Measurements from ENCODE around the genes ECPAS and SNX30.

DNA sequence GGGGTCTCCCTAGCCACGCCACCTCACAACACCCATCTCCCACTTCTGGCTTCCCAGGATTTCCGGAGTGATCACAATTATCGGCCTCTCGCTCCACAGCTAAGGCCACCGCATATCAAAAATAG, 990 bp upstream of the LPAR1 start:
- PRO-cap, 3 experiments = no peak in any of the 3 experiments
- RAMPAGE, long total RNA, 4 experiments = no peak in any of the 4 experiments
- RRBS = no CpG with 5 or more reads among the region's 5 CpGs

DNA sequence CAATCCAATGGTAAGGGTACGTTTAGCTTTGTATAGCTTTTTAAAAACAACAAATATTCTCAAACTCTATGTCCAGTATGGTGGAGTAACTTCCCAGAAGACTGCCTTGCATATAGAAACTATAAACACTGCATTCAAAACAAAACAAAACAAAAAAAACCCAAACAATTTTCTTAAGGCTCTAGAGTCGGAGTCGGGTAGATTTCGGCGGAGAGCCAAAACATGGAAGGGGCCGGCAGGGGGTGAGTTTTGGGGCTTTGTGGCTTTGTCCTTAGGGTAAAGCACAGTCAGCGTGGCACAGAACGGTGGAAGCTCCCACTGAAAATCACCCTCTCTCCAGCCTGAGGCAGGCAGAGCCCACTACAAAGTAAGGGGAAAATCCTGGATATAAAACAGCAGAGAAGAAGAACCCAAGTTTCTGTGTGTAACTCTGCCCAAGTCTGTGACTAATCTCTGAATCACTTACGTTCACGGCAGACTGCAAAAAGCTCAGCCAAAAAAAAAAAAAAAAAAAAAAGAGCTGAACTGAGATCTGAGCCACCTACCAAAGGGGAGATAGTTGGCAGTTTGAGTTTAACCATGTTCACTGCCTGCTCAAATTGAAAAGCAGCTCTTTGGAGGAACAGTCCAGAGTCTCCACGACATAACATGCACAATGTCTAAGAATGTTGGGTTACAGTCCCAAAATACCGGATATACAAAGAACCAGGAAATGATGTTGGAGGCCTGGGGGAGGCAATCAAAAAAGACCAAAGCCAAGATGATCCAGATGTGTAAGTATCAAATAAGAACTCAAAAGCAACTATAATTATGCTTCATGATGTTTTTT, 26.6 kb upstream of the OR2K2 start:
- PRO-cap, 3 experiments = peak in 1 of 3 experiments; most common minus-strand start position 452 of the sequence (in 1)
- RAMPAGE, long total RNA, 4 experiments = no peak in any of the 4 experiments
- RRBS = no CpG with 5 or more reads among the region's 12 CpGs

DNA sequence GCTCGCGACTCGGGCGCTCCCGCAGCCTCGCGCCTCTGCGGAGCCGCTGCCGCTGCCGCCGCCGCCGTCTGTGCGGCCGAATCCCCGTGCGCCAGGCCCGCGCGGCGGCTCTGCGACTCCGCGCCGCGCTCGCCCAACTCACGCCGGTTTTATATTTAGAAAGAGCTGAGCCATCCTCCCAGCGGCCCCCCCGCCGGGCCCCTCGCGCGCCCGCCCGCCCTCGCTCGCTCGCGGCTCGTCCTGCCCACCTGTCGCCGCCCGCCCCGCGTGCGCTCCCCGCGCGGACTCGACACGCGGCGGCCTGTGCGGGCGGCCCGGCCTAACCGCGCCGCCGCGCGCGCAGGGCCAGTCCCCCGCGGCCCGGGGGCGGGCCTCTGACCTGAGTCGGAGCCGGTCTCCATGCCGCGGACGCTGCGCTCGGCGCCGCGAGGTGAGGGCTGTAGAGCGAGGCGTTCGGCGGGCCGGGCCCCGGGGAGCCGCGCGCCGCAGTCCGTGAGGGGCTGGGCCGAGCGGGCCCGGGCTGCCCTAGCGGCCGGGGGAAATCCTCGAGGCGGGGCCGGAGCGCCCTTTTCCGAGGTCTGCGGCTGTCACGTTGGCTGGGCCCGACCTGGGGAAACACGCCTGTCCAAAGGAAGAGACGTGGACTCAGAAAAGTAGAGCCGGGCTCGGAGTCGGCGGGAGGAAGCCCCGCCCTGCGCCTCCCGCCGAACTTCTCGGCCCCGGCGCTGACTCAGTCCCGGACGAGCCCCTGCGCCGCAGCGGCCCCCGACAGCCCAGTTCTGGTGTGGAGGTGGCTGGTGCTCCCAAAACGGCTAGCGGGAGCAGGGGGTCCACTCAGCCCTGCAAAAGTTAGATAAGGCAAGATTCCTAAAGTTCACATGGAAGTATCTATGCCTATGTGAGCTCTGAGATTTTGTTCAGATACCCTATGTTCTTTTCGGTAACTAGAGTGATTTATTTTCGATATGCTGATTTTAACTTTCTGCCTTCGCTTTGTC, at the start of gene ECPAS:
ECPAS (minus strand) TSS at position 647 of the 998 bp plus-strand sequence.
- PRO-cap, 3 experiments = peak in 3 of 3 experiments; most common plus-strand start position 776 of the sequence (in 3); most common minus-strand start position 647 of the sequence (in 3)
- RAMPAGE, long total RNA, 4 experiments = start-site peak on the minus strand in 4 of 4 experiments, centred at positions 297 to 497 of the sequence, 25 to 120 reads per replicate
- RRBS = 1% methylated on average over 49 of the region's 128 CpGs

DNA sequence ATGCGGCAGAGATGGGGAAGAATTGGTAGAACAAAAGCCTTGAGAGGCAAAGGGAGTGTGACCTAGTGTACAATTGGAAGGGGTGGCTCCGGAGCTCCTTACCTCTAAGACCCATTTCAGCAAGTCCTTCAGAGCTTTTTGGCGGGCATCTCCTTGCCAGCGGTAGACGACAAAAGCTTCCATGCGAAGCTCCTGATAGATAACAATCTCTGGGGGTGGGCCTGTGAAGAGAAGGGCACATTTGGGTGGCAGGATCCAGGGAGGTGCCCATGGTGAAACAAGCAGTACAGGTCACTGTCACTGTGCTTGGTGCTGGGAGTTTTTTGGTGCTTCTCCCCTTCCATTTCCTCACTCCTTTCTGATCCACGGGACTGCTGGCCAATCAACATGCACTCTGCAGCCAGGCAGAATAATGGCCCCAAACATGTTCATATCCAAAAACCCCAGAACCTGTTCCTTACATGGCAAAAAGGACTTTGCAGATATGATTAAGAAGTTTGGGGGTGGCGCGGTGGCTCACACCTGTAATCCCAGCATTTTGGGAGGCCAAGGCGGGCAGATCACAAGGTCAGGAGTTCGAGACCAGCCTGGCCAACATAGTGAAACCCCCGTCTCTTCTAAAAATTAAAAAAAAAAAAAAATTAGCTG, 29.3 kb downstream of the PTGR1 start:
- PRO-cap, 3 experiments = no peak in any of the 3 experiments
- RAMPAGE, long total RNA, 4 experiments = no peak in any of the 4 experiments
- RRBS = no CpG with 5 or more reads among the region's 12 CpGs

DNA sequence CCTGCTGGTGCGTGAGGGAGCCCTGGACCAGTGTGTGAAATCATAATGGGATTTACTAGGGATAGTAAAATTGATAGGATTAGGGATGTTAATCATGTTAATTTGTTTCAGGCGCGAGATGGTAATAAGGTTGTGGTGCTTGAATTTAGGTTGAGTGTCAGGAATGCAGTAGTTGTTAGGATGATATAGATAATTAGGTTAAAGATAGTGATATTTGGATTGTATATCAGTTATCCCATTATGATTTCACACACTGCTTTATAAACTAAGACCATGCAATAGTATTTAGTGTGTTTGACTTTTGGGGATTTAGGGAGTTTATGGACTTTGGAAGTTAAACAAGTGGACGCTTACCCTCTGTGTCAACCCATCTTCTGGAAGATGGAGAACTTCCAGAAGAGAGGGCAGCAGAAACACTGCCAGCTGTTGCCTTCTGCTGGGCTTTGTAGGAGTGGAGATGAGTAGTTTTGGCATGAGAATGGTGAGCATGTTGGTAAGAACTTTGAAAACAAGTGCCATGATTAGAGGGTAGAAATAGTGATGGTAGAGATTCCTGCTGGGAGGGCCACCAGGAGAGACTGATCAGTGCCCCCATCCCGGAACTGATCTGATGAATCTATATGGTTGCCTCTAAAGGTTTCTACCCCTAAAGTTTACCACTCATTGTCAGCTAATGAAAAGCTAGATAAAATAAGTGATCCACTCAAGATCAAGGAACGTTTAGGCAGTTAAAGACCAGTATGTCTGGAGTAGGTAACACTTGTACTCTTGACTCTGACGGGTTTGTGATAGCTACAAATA, 2.2 kb downstream of the DNAJC25 start:
- PRO-cap, 3 experiments = no peak in any of the 3 experiments
- RAMPAGE, long total RNA, 4 experiments = no peak in any of the 4 experiments
- RRBS = no CpG with 5 or more reads among the region's 7 CpGs

DNA sequence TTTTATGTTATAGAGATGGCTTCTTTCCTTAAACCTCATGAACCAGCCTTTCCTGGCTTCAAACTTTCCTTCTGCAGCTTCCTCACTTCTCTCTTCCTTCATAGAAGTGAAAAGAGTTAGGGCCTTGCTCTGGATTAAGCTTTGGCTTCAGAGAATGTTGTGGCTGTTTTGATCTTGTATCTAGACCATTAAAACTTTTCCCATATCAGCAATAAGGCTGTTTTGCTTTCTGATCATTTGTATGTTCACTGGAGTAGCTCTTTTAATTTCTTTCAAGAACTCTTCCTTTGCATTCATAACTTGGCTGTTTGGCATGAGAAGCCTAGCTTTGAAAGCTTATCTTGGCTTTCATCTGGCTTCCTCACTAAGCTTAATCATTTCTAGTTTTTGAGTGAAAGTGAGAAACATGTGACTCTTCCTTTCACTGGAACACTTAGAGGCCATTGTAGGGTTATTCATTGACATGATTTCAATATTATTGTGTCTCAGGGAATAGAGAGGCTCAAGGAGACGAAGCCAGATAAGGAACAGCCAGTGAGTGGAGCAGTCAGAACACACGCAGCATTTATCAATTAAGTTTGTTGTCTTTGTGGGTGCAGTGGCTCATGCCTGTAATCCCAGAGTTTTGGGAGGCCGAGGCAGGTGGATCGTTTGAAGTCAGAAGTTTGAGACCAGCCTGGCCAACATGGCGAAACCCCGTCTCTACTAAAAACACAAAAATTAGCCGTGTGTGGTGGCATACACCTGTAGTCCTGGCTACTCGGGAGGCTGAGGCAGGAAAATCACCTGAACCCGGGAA, 98.2 kb downstream of the UGCG start:
- PRO-cap, 3 experiments = no peak in any of the 3 experiments
- RAMPAGE, long total RNA, 4 experiments = no peak in any of the 4 experiments
- RRBS = no CpG with 5 or more reads among the region's 9 CpGs

GRCh38 chr9:112028435-112028886, 131.8 kb downstream of the UGCG start:
- PRO-cap, 3 experiments = peak in 1 of 3 experiments; most common plus-strand start chr9:112028804 (in 1); most common minus-strand start chr9:112028754 (in 1)
- RAMPAGE, long total RNA, 4 experiments = no peak in any of the 4 experiments
- RRBS = no CpG with 5 or more reads among the region's 9 CpGs

DNA sequence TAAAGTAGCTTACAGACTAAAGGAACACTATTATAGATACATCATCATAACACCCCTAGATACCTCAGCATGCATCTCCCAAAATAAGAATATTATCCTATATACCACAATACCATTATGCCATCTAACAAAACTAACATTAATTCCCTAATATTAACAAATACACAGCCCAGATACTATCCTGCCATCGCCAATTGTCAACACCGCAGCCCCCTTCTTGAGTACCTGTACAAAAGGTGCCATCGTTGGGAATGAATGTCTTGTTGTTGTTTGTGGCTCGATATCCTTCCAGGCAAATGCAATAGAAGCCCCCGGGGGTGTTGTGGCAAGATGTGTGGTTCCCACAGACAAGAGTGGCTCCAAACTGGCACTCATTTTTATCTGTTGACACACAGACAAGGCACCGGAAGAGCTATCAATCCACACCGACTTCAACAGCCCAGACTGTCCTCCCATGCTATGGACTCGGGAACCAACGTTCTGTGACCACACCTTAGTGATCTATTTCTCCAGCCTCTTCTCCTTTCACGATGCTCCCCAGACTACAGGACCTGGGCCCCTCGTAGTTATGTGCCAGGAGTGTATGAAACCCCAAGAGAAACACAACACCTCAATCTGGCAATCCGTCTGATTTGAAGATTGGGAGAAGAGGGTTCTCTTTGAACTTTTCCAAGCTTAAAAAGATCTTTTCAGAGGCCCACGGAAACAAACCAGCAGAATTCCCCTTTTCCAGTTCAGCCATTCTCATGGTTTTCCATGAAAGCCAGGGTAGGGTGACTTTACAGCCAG, 25.9 kb downstream of the SUSD1 start:
- PRO-cap, 3 experiments = no peak in any of the 3 experiments
- RAMPAGE, long total RNA, 4 experiments = start-site peak on the minus strand in 1 of 4 experiments, centred at position 300 of the sequence, 12 reads per replicate
- RRBS = 82% methylated on average over 2 of the region's 13 CpGs

- PRO-cap, 3 experiments = no peak in any of the 3 experiments
- RAMPAGE, long total RNA, 4 experiments = no peak in any of the 4 experiments
- RRBS = no CpG with 5 or more reads among the region's 6 CpGs
Measured at GRCh38 chr9:112172203-112172883, 2.8 kb downstream of the SUSD1 start.

DNA sequence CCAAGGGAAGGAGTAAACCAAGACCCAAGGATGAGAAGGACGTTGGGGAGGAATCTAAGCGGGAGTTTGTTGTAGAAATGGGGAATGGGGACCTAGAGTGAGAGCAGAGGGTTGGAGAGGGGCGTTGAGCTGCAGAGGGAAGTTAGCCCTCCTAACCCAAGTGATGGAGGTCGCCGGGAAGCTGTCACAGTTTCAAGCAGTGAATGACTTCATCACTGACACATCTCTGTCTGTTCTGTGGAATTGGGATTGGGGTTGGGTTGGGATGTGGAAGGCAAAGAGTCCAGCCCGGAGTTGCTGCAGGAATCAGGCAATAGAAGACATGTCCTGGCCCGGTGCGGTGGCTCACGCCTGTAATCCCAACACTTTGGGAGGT, 781 bp upstream of the SUSD1 start:
- PRO-cap, 3 experiments = no peak in any of the 3 experiments
- RAMPAGE, long total RNA, 4 experiments = no peak in any of the 4 experiments
- RRBS = 92% methylated on average over 2 of the region's 9 CpGs

- PRO-cap, 3 experiments = peak in 3 of 3 experiments; most common plus-strand start chr9:112750774 (in 2); most common minus-strand start chr9:112750293 (in 2)
- RAMPAGE, long total RNA, 4 experiments = start-site peak on the minus strand in 1 of 4 experiments, at chr9:112750558-112750604 at its widest, 14 reads per replicate
- RRBS = 2% methylated on average over 33 of the region's 119 CpGs
Measured at GRCh38 chr9:112749884-112751260, at the start of gene SNX30. Gene SNX30 (plus strand): TSS chr9:112750760.

GRCh38 chr9:112831937-112832270, 58.8 kb downstream of the SLC46A2 start:
- PRO-cap, 3 experiments = no peak in any of the 3 experiments
- RAMPAGE, long total RNA, 4 experiments = no peak in any of the 4 experiments
- RRBS = no CpG with 5 or more reads among the region's 3 CpGs

- PRO-cap, 3 experiments = peak in 2 of 3 experiments; most common plus-strand start chr9:112862372 (in 1); most common minus-strand start chr9:112862270 (in 1)
- RAMPAGE, long total RNA, 4 experiments = no peak in any of the 4 experiments
- RRBS = no CpG with 5 or more reads among the region's 6 CpGs
Measured at GRCh38 chr9:112862047-112862546, 28.6 kb downstream of the SLC46A2 start.

DNA sequence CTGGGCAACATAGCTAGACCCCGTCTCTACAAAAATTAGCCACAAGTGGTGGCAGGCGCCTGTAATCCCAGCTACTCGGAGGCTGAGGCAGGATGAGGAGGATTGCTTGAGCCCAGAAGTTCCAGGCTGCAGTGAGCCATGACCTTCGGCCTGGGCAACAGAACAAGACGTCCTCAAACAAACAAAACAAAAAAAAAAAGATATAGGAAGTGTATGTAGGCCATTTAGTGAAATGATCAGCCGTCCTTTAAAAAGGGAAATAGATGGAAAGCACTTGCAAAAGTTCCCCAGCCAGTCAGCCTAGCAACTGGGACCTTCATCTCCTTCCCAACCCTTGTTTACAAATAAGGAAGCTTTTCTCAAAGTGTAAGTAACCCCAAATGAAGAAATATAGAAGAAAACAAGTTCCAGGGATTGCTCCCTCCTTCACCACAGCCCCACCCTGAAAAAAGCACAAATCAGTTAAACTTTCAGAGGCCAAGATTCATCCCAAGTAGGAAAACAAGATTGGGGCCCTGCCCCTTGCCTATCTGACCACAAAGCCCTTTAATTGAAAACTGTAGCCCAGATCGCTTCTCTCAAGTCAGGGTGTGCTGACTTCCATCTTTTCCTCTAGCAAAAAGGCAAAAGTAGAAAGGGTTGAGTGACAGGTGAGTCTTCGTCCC, 1.1 kb downstream of the SLC31A2 start:
- PRO-cap, 3 experiments = peak in 2 of 3 experiments; most common plus-strand start position 279 of the sequence (in 2); most common minus-strand start position 159 of the sequence (in 1)
- RAMPAGE, long total RNA, 4 experiments = no peak in any of the 4 experiments
- RRBS = no CpG with 5 or more reads among the region's 8 CpGs

DNA sequence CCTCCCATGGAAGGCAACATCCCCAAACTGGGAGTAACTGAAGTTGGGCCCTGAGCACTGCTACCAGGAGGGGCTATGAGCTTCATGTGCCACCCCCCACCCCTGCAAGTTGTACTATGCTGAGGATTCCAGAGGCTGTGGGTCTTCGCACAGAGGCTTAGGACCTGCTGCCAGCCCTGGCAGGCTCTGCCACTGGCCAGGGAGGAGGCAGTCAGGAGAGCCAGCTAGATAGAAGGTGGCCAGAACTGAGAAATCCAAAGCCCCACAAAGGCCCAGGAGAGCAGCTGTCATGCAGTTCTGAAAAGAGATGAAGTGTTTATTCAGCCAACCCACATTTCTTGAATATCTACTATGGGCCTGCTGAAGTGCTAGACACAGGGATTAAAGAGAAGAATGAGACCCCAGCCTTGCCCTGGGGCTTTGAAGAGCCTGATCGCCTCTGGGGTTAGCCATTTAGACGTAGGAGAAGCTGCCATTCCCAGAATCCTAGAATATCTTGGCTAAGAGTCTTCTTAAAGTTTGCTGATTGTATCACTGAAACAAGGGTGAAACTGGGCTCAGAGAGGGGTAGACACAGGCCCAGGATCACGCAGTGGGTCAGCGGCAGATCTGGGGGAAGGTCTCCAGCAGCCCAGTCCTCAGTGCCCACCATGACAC, 1.3 kb downstream of the ALAD start:
- PRO-cap, 3 experiments = peak in 1 of 3 experiments; most common plus-strand start position 192 of the sequence (in 1); most common minus-strand start position 237 of the sequence (in 1)
- RAMPAGE, long total RNA, 4 experiments = no peak in any of the 4 experiments
- RRBS = no CpG with 5 or more reads among the region's 5 CpGs

DNA sequence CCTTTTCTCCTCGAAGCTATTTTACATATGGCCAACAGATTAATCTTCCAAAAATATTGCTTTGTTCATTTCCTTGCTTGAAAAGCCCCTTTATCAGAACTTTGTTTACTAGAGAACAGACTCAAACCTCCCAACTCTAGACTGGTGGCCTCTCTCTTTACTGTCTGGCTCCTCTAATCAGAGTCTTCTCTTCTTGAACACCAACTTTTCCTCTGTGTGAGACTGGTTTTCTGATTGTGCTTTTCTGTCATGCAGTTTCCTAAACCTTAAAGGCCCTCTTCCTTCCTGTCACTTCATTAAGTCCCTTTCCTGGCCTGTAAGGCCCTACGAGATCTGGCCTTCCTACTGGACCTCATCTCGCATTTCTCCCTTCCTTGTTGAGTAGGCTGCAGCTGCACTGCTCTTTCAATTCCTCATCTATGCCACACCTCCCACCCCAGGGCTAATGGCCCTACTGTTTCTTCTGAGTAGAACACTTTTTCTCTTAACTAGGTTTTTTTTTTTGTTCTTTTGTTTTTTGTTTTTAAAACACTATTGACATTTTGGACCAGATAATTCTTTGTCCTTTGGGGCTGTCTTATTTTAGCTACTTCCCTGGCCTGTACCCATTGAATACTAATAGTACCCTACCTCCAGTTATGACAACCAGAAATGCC, 5.8 kb downstream of the C9orf43 start:
- PRO-cap, 3 experiments = peak in 3 of 3 experiments; most common minus-strand start position 367 of the sequence (in 2)
- RAMPAGE, long total RNA, 4 experiments = no peak in any of the 4 experiments
- RRBS = no CpG with 5 or more reads among the region's 3 CpGs

DNA sequence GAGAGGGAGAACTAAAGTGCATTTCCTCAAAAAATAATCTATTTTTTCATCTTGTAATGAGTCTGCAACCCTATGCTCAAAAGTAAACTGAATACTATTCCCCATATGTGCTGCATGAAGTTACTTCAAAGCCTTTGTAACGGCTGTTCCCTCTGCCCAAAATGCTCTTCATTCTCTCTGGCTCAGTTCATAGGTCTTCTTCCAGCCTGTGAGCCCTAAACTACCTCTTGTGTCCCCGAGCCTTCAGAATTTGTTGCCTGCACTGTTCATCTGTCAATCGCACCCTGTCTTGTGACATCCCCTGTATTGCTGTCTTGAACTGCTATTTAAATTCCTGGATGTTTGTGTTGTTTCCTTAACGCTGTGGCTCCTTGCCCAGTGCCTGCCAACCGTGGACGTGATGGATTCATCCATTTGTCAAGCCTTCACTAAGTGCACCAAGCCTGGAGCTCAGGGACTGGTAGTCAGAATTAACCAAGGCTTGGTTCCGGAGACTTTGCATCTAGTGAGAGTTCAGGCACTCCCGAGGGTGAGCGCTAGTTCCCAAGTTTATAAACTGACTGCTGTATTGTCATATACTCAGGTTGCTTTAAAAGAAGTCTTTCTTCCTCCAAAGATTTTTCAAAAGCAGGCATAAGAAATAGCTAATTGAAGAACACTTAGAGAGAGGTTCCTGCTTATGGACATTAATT, 28.8 kb downstream of the RGS3 start:
- PRO-cap, 3 experiments = no peak in any of the 3 experiments
- RAMPAGE, long total RNA, 4 experiments = no peak in any of the 4 experiments
- RRBS = no CpG with 5 or more reads among the region's 9 CpGs

DNA sequence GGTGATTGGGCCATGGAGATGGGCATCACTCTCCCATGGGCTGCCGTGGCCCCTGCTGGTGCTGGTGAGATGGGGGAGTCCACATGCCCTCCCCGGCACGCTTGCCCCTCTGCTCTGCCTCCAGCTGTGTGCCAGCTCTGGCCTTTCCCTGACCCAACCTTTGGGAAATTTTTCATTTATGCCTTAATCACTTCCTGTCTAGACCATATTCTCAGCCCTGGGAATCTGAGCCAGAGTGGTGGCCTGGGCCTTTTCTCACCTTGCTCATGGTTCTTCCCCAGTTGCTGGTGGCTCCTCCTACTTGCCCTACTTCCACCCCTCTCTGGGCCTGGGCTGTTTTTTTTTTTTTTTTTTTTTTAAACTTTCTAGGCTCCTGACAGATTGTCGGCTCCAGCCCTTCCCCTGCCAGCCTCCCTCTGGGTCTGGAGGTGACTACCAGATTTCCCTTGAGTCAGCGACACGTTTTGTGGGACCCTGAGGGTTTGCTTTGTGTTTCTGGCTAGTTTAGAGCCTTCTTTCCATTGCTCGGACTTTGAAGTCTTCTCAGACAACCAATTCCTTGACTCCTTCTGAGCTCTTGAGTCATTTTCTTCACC, 56.8 kb downstream of the RGS3 start:
- PRO-cap, 3 experiments = no peak in any of the 3 experiments
- RAMPAGE, long total RNA, 4 experiments = no peak in any of the 4 experiments
- RRBS = no CpG with 5 or more reads among the region's 7 CpGs

DNA sequence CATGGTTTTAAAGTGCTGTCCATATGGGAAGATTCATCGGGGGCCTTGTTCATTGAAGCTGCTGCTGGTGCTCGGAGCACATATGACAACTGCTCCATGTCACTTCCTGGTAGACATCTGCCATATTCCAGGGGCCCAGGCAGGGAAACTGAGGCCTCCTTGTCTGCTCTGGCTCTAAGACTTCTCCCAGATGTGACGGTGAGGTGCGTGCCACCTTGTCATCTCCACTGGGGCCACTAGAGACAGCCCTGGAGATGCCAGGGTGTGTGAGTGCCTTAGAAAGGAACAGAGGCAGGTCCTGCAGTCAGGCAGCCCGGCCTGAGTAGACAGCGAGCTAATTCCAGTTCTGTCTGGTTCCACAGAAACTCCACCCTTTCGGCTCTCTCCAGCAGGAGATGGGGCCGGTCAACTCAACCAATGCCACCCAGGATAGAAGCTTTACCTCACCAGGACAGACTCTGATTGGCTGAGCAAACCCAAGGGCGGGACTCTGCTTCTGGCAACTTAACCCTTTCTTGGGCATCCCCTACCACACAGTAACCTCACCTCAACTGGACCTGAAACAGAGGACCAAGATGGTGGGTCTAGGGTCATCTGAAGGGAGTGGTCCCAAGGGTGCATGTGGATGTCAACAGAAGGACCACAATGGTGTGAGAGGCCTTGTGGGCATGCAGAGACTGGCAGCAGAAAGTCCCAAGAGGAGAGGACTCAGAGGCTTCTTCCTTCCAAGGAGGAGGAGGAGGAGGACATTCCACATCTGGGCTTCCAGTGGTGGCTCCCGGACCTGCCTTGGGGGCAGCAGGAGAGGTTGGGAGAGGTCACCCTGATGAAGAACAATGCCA, 77.7 kb downstream of the RGS3 start:
- PRO-cap, 3 experiments = peak in 2 of 3 experiments; most common plus-strand start position 593 of the sequence (in 1); most common minus-strand start position 320 of the sequence (in 1)
- RAMPAGE, long total RNA, 4 experiments = no peak in any of the 4 experiments
- RRBS = 9% methylated on average over 4 of the region's 10 CpGs

DNA sequence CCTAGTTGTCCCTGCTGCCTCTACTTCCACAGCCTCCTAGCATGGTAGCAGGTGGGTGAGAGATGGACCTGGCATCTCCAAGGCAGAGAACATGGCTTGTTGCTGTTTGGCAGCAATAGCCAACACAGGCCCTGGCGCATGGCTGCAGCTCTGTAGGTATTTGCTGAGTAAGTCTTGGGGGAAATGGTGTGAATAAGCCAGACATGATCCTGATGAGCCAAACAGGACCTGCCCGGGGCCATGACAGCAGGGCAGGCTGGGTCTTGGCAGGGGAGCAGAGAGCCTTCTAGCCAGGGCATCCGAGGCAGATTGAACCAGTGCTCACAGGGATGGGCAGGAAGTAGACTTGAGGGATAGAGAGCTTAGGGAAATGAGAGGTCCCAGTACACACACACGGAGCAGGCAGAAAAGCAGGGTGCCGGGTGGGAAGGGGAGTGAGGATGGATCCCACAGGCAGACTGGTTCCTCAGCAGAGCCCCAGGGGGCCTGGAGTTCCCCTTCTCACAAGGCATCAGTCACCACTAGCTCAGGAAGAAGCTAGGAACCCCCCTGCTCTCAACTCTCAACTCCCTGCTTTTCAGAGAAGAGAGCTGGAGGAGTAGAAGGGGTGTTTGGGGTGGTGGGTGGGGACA, 111.0 kb downstream of the RGS3 start:
- PRO-cap, 3 experiments = no peak in any of the 3 experiments
- RAMPAGE, long total RNA, 4 experiments = no peak in any of the 4 experiments
- RRBS = no CpG with 5 or more reads among the region's 5 CpGs